CD14-positive monocyte (primary cell): ENCODE measurements around the gene NENF.

- CAGE, long polyA plus RNA = no peak
These were observed 12.2 kb downstream of the RCOR3 start for GRCh38 chr1:211271165-211271922.

- CAGE, long polyA plus RNA = no peak
These were observed 10.4 kb downstream of the TRAF5 start for GRCh38 chr1:211336755-211337802.

GRCh38 chr1:211415988-211416690, 75.8 kb downstream of the RD3 start:
- CAGE, long polyA plus RNA = no peak

GRCh38 chr1:211516936-211517521, 25.1 kb upstream of the RD3 start:
- CAGE, long polyA plus RNA = no peak

GRCh38 chr1:211547873-211548537, 31.0 kb downstream of the SLC30A1 start:
- CAGE, long polyA plus RNA = no peak

- CAGE, long polyA plus RNA = no peak
These were observed 6.7 kb downstream of the SLC30A1 start for GRCh38 chr1:211572046-211572850.

DNA sequence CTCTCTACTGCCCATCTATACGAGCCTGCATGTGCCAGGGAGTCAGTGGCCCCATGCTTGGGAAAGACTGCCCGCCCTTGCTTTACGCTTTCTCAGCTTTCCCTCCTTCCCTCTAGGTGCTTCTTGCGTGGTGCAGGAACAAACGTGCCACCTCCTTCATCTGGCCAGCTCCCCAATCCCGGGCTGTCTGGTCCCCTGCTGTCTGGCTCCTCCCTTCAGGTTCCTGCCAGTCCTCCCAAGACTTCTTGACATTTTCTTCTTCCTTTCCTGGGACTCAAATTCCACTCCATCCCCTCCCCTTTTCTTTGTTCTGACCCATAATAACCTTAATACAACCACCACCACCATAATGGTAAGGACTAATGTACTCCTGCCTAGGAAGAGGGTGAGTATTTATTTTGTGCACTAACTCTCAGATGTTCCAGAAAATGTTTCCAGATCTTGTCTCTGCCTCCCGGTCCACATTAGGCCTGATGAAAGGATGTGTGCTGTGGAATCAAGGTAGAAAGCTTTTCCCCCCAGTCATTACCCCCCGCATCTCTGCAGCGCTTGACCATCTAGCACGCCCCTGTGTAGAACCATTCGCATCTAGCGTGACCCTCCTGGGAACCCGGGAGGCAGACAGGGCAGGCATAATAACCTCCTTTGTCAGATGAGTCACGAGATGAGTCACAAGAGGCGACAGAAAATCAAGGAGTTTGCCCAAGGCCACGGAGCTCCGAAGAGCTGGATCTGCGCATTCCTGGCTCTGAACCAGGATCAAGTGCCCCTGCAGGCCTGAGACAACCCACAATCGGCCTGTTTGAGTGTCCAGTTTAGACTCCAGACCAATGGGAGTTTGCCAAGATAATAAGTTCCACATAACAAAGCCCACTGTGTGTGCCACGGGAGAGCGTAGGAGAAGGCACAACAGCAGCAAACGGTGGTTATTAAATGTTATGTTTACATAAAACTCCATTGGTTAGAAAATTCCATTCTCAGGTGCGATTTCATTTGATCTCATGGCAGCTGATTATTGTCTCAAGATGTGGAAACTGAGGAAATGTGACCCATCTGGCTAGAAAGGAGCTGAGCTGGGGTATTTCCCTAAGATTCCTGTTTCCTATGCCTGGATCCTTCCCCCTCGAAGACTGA, 60.2 kb upstream of the NEK2 start:
- CAGE, long polyA plus RNA = no peak

DNA sequence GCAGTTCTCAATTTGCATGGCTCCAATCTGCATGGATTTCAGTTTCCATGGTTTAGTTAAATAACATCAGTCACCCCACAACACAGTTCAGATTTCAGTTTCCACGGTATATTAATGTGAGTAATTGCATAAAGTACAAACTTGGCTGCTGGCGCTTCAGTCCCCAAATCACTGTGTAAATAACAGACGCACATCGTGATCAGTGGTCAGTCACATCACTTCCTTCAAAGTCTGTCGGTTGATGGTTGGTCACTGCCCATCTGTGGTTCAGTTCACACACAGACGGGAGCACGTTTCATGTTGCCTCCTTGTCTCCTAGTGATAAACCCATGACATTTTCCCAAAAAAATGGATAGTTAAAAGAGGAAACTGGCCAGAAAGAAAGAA, 66.4 kb upstream of the LPGAT1 start:
- CAGE, long polyA plus RNA = no peak

DNA sequence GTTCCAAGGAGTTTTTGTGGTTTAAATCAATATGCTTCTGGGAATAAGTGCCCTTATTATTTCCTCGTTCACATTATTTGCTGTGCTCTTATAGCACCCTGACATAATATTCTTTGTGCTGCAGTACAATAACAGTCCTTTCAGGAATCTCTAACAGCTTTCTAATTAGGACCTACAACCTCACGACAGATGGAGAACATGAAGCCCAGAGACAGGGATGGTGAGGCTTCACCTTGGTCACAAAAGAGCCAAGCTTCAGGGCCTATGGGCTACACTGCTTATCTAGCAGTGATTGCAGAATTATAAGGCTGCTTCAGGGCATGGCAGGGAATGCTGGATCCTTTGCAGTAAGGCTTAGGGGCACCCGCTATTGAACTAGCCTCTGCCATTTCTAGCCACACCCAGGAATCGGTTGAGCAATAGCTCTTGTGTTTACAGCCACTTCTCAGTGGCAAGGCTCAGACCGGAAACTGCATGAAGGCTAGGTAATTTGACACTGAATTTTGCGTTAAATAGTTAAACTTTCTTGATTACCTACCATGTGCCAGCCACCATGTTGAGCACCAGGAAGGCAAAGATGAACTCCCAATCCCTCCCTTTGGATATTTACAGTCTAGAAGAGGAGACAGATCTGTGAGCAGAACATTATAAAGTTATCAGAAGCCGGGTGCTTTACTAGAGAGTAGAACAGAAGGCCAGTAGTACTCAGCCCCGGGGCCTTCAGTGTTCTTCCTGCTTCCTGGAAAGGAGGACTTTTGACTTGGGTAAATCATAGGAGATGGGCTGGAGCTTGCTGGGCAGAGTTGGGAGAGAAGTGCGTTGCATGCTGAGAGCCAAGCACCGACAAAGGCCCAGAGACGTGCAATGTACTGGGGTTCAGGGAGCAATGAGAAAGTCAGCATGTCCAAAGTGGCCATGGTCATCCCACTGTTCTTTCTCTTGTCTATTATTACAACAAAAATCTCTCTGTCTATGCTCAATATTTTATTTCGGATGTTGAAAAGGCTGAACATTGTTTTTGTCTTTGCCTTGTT, 98.5 kb upstream of the LPGAT1 start:
- CAGE, long polyA plus RNA = no peak

DNA sequence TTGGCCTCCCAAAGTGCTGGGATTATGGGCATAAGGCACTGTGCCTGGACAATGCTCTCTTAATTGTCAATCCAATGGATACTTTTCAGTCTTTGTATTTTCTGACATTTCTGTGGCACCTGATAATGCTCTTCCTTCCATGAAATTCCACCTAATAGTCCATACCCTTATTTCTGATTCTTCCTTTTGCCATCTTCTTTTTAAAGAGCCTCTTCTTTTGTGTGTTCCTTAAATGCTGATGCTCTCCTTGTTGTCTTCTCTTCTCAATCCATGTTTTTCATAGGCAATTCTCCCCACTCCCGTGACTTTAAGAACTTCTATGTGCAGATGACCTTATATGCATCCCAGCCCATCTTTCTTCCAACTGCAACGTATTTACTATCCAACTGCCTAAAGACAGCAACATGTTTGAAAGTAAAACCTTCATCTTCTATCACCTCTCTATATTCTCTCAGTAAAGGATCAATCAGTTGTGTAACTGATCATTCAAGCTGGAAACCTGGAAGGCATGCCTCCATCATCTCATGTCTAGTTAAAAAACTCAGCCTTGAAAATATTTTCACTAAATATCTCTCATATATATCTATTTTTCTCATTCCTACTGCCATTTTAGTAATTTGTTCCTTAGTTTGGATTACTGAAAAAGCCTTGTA, 86.3 kb downstream of the INTS7 start:
- CAGE, long polyA plus RNA = no peak

GRCh38 chr1:212036159-212036634, 649 bp downstream of the DTL start:
- CAGE, long polyA plus RNA = no peak

GRCh38 chr1:212157379-212157827, 121.9 kb downstream of the DTL start:
- CAGE, long polyA plus RNA = no peak

DNA sequence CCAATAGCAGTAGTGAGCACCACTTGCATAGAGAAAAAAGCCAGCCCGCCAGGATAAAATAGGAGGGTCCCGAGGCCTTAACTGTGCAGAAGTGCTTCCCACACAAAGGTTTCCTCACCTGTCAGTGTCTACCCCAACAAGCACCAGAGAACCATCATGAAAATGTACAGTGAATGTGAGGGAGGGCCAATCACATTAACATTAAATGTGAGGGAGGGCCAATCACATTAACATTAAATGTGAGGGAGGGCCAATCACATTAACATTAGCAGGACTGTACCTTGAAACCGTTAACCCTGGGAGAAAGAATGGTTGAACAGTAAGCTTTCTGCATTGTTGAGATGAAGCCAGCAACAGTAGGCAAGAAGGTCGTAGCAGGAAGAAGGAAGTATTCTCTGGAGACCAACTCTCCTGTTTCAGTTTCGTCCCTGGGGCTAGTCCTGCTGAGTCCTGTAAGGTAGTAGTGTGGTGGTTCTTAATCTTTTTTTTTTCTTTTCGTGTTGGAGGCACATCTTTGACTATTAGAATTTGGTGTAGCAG, 98.8 kb upstream of the PPP2R5A start:
- CAGE, long polyA plus RNA = no peak

DNA sequence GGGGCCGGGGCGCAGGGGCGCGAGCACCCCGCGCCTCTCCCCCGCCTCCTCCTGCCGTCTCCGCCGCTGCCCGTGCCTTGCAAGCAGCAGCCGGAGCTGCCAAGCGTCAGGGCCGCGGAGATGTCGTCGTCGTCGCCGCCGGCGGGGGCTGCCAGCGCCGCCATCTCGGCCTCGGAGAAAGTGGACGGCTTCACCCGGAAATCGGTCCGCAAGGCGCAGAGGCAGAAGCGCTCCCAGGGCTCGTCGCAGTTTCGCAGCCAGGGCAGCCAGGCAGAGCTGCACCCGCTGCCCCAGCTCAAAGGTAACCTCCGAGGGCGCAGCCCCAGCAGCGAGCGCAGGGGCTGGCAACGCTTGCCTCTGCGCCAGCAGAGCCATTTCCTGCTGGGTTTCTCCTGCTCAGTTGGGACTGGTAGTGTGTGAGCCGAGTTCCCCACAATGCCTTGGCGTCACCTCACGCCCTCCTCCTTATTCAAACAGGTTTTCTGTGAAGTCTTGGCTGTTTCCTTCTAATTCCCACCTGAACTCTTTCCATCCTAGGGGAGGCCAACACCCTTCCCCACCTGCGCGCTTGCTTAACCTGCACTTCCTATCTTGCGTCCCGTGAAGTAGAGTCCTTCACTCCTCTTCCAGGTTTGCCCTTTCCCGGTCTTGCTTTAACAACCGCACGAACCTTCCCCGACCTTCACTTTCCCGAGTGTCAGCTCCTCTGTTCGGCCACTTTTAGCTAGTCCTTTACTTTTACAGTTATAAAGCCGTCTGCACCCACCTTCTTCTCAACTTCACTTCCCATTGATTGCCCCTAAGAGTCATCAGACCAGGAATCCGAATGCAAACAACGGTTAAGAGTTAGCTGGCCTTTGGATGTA, 1.0 kb downstream of the PPP2R5A start:
- CAGE, long polyA plus RNA = no peak

- CAGE, long polyA plus RNA = no peak
These were observed 10.5 kb downstream of the PPP2R5A start for GRCh38 chr1:212295435-212296306.

DNA sequence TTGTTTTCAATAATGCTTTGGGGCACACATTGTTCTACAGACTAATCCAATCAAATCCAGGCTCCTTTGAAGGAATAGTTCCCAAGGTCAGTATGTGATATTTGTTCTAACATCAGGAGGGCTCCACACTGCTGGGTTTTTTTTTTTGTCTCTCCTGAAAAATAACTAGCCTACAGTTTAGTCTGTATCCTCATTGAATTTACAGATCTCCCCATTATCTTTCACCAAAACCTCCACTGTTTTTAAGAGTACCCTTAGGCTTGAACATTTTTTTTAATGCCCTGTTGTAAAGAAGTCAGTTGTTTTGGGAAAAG, 24.9 kb downstream of the PPP2R5A start:
- CAGE, long polyA plus RNA = no peak

DNA sequence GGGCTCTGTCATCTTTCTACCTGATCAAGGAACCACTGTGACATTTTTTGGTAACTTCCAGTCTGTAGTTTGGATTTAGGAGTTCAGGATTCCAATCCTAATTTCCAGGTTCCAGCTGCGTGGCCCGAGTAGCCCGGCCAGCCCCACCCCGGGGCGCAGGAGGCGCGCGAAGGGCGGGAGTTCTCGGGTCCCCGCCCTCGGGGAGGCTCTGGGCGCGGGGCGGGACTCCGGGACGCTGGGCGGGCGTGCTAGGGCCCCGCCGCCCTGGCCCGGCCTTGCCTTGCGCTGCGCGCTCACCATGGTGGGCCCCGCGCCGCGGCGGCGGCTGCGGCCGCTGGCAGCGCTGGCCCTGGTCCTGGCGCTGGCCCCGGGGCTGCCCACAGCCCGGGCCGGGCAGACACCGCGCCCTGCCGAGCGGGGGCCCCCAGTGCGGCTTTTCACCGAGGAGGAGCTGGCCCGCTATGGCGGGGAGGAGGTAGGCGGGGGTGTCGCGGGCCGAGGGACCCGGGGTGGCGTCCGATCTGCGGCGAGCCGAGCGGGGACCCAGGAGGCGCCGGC, at the start of gene NENF:
NENF (plus strand) TSS at position 275 of the 558 bp plus-strand sequence.
- CAGE, long polyA plus RNA = no peak

DNA sequence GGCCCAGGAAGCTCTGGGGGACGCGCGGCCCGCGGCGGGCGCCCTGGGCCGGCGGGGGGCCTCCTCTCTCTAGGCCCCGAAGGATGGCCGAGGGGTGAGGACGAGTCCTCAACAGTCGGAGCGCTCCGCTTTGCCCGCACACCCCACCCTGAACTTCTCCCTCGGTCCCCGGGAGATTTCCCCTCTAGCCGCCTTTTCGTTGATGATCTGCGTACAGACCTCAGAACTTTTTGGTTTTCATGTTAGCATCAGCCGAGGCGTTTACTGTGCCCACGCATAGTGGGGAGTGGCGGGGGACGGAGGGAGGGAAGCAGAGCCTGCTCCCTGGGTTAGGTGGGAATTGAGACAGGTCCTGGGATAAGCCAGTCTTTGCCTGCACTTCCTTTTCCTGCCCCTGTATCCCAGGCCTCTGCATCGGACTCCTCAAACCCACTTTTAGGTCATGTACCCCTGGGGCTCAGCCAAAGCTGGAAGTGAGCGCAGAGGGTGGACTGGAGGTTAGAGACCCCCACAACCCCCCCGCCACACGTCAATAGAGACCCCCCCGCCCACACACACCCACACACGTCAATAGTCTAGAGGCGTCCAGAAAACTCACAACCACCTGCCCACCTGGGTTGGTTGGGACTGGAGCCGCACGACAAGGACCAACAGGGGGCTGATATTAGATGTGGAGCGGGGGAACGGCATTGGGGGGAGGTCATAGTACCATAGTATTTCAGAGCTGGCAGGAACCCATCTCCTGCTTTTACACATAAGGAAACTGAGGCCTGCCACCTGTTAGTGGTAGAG, 680 bp downstream of the NENF start:
- CAGE, long polyA plus RNA = no peak

DNA sequence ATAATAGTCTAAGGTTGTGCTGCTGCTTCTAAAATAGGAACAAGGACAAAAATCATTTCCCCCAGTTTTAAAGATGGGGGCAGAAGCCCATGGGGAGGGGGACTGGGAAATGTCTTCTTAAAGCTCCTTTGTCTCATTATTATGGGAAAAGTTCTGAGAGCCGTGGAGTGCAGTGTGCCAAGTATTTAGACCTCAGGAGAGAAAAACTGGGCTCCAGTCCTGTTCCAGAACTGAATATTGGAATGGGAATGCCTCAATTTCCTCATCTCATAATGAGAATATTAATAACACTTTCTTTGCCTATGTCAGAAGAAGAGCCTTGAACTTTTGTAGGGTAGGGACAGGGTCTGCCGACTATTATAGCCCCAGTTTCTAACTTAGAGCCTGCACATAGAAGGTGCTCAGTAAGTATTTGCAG, 40.9 kb upstream of the ATF3 start:
- CAGE, long polyA plus RNA = no peak

GRCh38 chr1:212610238-212611234, 2.0 kb downstream of the ATF3 start:
- CAGE, long polyA plus RNA = no peak